B cell (primary cell): ENCODE measurements around the genes KRTAP19-7, KRTAP20-3, MIS18A and IFNAR2.

DNA sequence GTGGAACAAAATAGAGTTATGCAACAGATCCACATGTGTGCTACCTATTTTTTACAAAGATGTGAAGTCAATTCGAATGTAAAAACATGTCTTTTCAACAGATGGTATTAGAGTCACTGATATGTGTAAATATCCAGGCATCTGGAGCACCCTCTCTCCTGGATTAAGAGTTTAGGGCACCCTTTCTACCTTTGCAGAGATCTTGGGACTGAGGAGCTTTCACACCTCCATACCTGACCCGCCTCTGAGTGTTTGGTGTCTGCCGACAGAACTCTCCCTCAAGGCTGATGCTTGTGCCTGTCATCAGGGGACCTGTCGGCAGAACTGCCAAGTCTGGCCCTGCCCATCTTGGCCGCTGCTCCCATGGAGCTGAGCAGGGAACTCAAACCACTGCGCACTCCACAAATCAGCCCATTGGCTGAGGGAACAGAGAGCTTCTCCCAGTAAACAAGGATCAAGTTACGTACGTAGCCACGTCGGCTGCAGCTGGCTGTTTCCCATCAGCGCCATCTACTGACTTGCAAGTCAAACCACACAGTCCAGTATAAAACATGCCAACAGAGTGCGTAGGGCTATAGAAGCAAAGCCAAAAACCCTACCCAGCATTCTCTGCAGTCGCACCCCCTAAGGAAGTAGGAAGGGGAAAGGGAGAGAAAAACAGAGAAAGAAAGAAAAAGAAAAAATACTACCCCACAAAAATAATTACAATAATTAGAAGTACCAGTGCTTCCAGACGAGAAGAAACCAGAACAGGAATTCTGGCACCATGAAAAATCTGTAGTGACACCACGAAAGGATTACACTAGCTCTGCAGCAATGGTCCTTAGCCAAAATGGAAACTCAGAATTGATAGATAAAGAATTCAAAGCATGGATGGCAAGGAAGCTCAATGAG is 13.0 kb downstream of the KRTAP13-1 start:
- PRO-cap = no peak
- CAGE, long polyA plus RNA = no peak

DNA sequence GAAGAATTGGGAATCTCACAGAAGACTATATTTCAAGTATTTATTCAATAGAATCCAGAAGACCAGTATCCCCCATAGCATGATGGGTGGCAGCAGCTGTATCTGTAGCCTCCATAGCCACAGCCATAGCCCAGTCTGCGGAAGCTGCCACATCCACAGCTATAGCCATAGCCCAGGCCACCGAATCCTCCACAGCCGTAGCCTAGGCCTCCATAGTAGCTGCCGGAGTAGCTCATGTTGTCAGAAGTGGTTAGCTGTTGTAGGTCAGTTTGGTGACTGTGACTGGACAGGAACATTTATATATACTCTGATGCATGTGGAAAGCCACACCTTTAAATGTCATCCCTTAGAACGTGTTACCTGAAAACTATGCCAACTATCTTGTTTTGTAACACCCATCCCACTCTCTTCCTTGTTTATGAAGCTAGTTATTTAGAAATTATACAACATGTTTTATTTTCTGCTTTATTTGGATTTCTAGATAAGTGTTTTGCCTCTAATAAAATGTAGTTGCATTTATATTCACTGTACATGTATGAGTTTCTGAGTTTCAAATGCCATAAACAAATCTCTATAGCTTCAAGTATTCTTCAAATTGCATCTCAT is at the start of gene KRTAP19-7:
Gene KRTAP19-7, minus strand, starts transcription at position 261 of the 606 bp plus-strand sequence.
- PRO-cap = no peak
- CAGE, long polyA plus RNA = no peak

GRCh38 chr21:30642516-30642947 is at the start of gene KRTAP20-3:
TSS of gene KRTAP20-3 (plus strand) at chr21:30642864.
- PRO-cap = no peak
- CAGE, long polyA plus RNA = no peak

- PRO-cap = no peak
- CAGE, long polyA plus RNA = no peak
Observed at GRCh38 chr21:31410736-31411188, 66.7 kb upstream of the TIAM1 start.

DNA sequence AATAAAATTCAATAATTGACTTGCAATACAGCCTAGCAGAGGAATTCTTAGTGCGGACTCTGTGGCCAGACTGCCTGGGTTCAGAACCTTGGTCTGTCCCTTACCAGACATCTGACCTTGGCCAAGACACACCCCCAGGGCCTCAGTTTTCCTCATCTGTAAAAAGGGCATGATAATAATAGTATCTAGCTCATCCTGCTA is 148.3 kb upstream of the SOD1 start:
- PRO-cap = no peak
- CAGE, long polyA plus RNA = no peak

DNA sequence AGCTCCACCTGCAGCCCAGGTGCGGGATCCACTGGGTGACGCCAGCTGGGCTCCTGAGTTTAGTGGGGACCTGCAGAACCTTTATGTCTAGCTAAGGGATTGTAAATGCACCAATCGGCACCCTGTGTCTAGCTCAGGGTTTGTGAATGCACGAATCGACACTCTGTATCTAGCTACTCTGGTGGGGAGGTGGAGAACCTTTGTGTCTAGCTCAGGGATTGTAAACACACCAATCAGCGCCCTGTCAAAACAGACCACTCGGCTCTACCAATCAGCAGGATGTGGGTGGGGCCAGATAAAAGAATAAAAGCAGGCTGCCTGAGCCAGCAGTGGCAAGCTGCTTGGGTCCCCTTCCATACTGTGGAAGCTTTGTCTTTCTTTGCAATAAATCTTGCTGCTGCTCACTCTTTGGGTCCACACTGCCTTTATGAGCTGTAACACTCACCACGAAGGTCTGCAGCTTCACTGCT is 4.9 kb upstream of the SOD1 start:
- PRO-cap = unidirectional peak, plus-strand start at position 332 of the sequence
- CAGE, long polyA plus RNA = no peak

GRCh38 chr21:31728101-31728726 is 3.7 kb downstream of the SCAF4 start:
- PRO-cap = no peak
- CAGE, long polyA plus RNA = no peak

- PRO-cap = unidirectional peak, plus-strand start at chr21:31731304; bidirectional peak, plus-strand start at chr21:31731678, minus-strand start at chr21:31731550
- CAGE, long polyA plus RNA = no peak
Observed at GRCh38 chr21:31730678-31731764, 897 bp downstream of the SCAF4 start.

DNA sequence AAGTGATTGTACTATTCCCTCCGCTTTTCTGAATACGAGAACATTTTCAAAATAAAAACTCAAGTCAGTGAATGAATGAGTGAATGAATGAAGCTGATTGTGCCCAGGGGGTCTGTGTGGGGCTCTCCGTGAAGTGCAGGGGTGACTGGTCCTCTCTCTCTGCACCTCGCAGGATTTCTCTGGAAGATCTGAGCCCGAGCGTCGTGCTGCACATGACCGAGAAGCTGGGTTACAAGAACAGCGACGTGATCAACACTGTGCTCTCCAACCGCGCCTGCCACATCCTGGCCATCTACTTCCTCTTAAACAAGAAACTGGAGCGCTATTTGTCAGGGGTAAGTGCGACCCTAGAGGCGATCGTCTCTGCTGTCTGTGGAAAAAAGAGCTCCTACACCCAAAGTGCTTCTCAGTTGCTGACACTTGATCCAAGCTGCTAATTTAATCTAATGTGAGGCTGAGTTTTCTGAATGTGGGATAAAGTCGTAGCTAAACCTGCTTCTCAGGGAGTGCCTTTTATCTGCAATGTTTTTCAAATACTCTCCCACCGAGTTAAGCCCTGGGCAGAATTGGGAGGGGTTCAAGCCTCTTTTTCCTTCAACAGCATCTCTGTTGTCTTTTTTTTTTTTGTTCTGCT is 101.7 kb downstream of the HUNK start:
- PRO-cap = no peak
- CAGE, long polyA plus RNA = no peak

DNA sequence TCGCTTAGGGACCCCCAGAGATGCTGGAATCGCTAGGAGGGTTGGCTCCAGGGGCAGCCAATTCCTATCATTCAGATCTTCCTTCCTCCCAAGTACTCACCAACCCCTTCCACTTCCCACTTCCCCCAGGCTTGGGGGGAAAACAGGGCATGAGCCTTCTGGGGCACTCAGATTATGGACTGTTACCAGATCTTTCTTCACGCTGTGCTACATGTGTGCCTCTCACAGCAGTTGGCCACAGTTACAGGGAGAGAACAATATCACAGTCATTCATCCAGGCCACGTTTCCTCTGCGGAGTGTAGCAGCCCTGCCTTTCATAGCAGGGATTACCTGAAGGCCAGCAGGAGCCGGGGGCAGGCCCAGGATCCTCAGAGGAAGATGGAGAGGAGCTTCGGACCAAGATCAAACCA is 126.5 kb downstream of the HUNK start:
- PRO-cap = no peak
- CAGE, long polyA plus RNA = no peak

- PRO-cap = bidirectional peak, plus-strand start at chr21:32279208, minus-strand start at chr21:32278984
- CAGE, long polyA plus RNA = no peak
Observed at GRCh38 chr21:32278462-32279604, at the start of gene MIS18A. TSS of gene MIS18A (minus strand) at chr21:32279049.

GRCh38 chr21:32381452-32381997 is 11.3 kb downstream of the URB1 start:
- PRO-cap = no peak
- CAGE, long polyA plus RNA = no peak

- PRO-cap = no peak
- CAGE, long polyA plus RNA = no peak
Observed at GRCh38 chr21:32411463-32411828, 1.1 kb upstream of the EVA1C start.

- PRO-cap = no peak
- CAGE, long polyA plus RNA = no peak
Observed at GRCh38 chr21:32413620-32414189, 1.2 kb downstream of the EVA1C start.

- PRO-cap = no peak
- CAGE, long polyA plus RNA = no peak
Observed at GRCh38 chr21:32507451-32508004, 77.8 kb downstream of the TCP10L start.

- PRO-cap = no peak
- CAGE, long polyA plus RNA = no peak
Observed at GRCh38 chr21:32514496-32515344, 70.6 kb downstream of the TCP10L start.

- PRO-cap = no peak
- CAGE, long polyA plus RNA = no peak
Observed at GRCh38 chr21:32917827-32918179, 104.3 kb upstream of the C21orf62 start.

DNA sequence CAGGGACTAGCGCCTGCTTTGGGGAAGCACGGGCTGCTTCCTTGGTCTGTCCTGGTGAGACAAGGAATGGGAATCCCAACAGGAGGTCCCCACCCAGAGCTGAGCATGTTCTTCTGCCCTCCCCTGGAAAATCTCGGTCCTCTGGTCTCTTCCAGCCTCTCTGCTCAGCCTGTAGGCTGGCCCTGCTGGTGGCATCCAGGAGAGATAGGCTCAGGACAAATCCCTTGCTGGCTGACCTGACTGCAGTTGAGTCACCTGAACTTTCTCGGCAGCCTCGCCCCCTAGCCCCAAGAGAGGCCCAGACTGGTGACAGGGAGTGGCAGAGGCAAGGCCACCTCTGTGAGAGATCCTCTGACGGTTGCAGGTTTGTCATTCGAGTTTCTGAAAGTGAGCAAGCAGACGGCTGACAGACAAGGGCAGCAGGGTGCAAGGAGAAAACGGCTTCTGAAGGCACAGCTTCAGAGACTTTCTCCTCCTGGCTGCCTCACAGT is 5.8 kb downstream of the OLIG1 start:
- PRO-cap = no peak
- CAGE, long polyA plus RNA = no peak

DNA sequence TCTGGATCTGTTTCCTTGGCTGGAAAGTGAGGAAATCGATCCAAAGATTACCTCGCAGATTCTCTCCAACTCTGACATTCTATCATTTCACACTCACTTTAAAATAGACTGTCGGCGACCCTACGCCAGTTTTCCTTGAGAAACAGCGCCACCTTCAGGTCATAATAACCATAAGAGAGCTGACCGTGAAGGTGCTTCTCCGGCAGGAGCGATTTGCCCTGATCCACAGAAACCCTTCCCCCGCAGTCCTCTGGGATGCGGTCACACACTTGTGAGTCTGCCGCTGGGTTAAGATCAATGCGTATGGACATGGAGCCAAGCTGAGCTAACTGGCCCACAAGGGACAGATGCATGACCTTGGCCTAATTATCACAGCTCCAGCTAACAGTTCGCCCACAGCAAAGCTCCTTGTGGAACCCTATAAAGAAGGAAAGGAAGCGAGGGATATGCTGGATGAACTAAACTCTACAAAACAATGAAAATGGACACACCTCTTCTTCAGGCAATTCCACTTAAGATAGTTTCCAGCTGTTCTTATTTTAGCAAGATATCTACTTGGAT is 32.8 kb upstream of the IFNAR2 start:
- PRO-cap = no peak
- CAGE, long polyA plus RNA = no peak

GRCh38 chr21:33229559-33230259 is at the start of gene IFNAR2:
TSS of gene IFNAR2 (plus strand) at chr21:33229938.
- PRO-cap = unidirectional peak, plus-strand start at chr21:33229901; unidirectional peak, plus-strand start at chr21:33229950
- CAGE, long polyA plus RNA = no peak